Mammary microvascular endothelial cell (primary cell): ENCODE measurements around the gene MZB1.

GRCh38 chr5:138641663-138642298, 66.6 kb upstream of the HSPA9 start:
- RAMPAGE, long total RNA = no peak

DNA sequence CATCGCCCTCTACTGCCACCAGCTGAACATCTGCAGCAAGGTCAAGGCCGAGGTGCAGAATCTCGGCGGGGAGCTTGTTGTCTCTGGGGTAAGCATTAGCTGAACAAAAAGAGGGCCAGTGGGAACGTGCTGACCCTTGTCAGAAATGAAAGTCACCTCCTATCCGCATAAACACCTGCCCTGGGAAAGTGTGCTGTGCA, 57.4 kb upstream of the LRRTM2 start:
- RAMPAGE, long total RNA = no peak

- RAMPAGE, long total RNA = no peak
These were observed 47.2 kb upstream of the MATR3 start for GRCh38 chr5:139246288-139246879.

GRCh38 chr5:139278268-139279102, 15.1 kb upstream of the MATR3 start:
- RAMPAGE, long total RNA = no peak

DNA sequence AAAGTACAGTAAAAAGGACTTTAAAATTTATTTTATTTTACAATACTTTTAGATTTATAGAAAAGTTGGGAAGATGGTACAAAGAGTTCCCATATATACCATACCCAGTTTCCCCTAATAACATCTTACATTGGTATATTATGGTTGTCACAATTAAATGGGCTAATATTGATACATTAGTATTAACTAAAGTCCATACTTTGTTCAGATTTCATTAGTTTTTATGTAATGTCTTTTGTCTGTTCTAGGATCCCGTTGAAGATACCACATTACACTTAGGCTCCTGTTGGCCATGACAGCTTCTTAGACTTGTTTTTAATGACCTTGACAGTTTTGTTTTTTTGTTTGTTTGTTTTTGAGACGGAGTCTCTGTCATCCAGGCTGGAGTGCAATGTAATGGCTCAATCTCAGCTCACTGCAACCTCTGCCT, 11.0 kb upstream of the MATR3 start:
- RAMPAGE, long total RNA = no peak

DNA sequence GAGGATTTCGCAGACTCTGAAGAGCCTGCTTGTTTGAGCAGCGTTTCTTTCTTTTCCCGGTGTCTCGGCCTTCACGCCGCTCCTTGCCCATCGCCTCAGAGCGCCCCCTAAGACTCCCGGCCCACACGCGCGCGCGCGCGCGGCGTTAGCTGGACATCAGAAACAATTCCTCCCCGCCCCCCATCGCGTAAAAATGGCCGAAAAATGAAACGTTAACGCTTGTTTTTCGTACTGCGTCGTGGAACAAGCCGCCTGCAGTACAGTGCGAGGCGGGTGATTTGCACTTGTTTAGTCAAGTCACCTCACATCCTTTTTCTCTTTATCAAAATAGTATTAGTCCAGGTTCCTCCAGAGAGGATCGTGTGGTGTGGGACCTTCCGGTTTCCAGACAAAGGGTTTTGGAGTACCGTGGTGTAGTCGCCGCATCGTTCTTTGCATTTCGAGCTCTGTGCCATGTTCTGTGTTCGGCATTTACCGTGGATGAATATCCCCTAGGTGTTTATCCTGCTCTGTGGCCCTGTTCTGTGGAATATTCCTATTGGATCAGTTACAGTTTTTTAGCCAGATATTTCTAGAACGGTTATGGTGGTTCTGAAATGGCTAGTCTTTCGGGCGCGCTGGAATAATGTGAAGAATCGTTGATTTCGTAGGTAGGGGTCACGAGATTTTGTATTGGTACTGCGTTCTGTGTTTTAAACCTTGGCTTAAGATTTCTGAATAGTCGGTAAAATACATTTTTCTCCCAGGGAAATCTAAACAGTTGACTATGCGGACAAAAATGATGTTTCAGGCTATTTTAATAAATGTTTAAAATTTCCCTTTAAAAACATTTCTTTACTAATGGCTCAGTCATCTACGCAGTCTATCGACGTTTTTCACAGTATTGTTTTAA, 1.1 kb downstream of the MATR3 start:
- RAMPAGE, long total RNA = no peak

DNA sequence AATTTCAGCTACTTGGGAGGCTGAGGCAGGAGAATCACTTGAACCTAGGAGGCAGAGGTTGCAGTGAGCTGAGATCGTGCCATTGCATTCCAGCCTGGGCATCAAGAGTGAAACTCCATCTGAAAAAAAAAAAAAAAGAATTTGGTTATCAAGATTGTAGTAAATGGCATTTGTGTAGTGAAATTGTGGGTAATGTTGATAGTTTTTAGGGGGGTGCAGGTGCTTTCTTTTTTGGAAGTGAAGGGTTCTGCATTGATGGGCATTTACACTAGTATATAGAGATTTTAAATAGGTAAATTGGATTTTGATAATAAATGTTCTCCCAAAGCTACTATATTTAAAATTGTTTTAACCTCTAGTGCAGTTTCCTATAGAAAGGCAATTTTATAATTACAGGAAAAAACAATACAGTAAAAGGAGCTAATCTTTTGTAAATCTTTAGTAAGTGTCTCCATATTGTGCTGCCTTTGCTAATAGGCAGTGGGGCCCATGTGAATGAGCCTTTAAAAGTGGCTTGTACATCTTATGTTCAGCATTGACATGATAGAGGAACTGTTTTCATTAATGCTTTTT, 10.9 kb downstream of the MATR3 start:
- RAMPAGE, long total RNA = no peak

DNA sequence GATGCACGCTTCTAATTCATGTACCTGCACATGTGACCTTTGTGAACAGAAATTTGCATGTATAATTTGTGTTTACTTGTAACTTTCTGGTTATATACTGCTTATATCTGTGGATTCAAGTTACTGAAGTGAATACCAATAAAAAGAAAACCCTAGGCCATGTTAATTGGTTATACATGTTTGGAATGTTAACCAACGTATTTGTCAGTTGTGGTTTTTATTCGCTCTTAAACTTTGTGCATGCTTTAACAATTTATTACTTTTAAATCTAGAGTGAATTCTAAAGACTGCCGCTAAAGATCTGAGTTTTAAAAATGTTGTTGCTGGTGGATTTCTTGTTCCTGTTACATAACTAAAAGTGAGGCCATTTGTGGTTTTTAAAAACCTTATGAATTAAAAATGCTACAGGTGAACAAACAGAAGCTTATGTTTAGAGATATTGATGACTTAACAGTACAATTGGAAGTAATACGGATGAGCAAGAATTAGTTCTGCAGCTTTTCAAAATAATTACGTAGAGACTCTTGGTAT, 11.3 kb upstream of the PAIP2 start:
- RAMPAGE, long total RNA = no peak

DNA sequence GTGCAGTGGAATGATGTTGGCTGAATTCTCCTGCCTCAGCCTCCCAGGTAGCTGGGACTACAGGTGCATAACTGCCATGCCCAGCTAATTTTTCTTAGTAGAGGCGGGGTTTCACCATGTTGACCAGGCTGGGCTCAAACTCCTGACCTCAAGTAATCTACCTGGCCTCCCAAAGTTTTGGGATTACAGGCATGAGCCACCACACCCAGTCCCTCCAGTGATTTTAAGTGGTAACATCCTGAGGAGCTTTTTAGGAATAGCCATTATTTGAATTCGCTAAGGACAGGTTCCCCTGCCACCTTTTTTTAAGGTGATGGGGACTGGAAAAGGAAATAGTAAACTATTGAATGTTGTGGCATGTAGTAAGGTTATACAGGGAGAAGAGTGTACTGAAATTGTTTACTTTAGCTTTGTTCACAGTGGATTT, 9.7 kb upstream of the PAIP2 start:
- RAMPAGE, long total RNA = no peak

DNA sequence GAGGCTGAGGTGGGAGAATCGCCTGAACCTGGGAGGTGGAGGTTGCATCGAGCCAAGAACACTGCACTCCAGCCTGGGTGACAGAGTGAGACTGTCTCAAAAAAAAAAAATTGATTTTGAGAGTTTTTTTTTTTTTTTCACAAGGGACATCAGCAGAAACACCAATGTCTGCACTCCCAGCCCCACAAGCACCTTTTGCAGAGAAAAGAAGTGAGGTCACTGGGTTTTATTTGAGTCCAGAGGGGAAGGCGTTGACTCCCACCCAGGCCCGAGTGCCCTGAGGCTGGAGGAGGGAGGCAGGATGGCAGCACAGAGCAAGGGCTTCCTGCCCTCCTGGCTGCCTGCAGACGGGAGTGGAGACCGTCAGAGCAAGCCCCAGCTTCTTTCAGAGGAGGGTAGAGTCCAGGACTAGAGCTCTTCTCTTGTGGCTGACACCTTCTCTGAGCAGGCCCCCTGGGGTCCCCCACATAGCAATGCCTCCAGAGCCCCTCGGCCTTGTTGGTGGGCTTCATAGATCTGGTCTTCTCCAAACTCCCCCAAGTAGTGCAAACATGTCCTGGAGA, 2.3 kb downstream of the MZB1 start:
- RAMPAGE, long total RNA = no peak

DNA sequence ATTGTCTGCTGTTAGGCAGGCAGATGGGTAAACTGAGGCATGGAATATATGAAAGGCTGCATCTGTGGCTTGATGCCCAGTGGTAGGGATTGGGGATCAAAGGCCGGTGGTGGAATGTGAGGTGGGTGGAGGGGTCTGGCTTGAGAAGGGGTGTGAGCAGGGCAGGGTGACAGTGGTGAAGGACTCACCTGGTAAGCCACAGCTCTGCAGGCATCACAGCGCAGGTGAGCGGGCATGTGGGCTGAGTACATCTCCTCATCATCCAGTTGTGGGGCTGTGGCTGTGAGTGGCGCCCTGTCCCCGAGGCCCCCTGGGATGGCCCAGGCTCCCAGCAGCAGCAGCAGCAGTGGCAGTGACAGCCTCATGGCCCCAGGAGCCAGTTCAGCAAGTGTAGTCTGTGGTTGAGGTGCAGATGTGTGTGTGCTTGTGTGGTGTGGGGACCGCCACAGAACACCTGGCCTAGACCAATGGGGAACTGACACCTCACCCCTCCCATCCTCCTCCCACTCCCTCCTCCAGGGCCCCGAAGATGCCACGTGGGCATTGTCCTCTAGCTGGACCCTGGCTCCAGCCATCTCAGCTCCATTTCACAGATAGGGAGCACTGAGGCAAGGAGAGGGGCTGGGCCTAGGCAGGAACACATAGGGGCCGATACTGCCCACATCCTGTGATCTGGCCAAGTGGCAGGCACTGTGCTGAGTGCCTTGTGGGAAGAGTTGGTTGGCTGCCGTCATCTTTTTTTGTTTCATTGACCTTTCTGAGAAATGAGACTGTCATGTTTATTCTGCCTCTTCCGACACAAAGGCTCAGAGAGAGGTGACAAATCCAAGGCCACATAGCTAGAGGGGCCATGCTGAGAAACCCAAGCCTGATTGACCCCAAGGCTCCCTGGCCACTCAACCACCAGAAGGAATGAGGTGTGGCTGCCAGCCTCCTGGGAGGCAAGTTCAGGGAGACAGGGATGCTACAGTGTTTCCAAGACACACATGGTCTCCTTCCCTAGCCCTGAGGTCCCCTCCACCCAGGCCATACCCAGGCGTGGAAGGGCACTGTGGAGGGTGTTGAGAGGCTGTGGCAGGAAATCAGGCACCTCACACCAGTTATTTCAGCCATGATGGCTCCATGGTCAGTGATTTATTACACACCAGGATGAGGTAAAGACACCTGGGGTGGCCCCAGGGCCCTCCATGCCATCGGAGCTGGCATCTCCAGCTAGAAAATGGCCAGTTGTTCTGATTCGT, at the start of gene MZB1:
MZB1 (minus strand) TSS at position 422 of the 1,241 bp plus-strand sequence.
- RAMPAGE, long total RNA = no peak

GRCh38 chr5:139495944-139496511, 13.5 kb upstream of the STING1 start:
- RAMPAGE, long total RNA = no peak

DNA sequence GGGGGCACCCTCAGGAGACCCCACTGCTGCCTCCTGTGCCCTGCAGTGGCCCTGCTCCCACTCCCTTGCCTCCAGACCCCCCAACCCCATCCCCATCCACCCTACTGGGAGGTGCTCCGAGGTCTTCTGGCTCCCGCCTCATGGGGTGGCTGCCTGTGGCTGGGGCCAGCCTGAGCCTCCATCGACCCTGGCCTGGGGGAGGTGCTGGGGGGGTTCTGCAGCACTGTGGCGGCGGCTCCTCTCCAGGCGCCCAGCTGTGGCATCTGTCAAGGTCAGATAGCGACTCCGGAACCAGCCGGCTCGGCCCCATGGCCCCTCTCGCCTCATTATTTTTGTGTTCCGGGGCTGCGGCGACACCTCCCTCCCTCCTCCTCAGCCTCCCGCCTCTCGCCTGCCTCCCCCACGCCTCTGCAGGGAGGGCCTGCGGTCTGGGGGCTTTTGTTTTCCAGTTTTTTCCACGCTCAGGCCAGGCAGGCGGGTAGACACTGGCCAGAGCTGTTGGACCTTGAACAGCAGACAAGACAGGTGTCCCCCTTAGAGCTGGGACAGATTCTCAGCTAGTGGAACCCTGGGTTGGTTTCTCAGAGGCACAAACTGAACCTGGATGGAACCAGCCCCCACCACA, 21.8 kb downstream of the CXXC5 start:
- RAMPAGE, long total RNA = no peak

- RAMPAGE, long total RNA = no peak
These were observed 49.5 kb upstream of the PSD2 start for GRCh38 chr5:139745795-139746836.

DNA sequence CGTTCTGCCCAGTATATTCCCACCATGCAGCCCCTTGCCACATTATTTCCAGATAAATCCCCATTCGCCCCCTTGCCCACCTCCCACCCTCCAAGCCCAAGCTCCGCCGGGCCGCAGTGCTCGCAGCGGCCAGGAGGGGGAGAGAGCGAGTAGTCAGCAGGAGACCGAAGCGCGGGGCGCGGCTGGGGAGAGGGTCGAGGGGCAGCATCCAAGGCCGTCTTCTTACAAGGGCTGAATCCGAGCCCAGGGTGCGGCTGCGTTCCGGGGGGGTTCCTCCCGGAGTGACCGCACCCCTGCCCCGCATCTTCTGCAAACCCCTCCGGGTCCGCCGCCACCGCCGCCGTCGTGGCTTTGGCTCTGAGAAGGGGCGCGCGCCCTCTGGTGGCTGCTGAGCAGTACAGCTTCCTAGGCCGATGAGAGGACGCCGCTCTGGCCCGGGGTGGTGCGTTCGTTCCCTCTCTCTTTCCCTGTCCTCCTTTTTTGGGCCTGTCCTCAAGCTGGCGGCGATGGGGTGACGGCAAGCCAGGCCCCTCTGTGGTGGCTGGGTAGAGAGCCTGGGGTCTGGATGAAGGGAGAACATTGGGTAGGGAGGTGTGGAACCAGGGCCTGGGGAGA, 30.0 kb upstream of the PSD2 start:
- RAMPAGE, long total RNA = no peak

GRCh38 chr5:139788581-139788918, 7.1 kb upstream of the PSD2 start:
- RAMPAGE, long total RNA = no peak

GRCh38 chr5:140011113-140011883, 31.8 kb downstream of the NRG2 start:
- RAMPAGE, long total RNA = no peak

GRCh38 chr5:140013966-140014540, 29.0 kb downstream of the NRG2 start:
- RAMPAGE, long total RNA = no peak

- RAMPAGE, long total RNA = no peak
These were observed 638 bp downstream of the NRG2 start for GRCh38 chr5:140042518-140042803.

DNA sequence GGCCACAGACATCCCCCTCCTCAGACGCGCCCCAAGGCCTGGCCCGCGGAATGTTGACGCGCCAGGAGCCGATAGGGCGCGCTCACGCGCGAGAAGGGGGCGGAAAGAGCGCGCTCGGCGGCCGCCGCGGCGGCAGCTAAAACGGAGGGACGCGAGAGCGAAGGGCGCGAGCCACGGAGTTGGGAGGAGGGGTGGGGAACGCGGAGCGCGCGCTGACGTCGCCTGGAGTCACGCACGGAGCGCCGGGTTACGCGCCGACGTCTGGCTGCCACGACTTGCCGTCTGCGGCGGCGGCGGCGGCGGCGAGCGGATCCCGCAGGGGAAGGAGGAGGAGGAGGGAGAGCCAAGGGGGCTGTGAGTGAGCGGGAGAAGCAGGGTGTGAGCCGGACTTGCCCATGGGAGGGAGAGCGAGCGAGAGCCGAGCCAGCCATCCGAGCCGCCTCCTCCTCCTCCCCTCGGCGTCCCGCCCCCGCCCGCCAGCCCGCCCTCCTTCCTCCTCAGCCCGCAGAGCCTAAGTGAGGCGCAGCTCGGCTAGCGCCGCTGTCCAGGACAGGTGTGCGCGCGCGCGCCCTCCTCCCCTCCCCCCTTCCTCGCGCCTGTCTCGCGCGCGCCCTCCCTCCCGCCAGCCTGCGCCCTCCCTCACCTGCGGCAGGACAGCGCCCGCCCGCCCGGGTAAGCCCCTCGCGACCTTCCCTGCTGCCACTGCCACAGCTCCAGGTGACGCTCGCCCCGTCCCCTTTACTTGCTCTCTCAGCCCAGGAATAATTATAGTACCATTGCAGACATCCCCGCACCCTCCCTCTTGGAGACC, 6.2 kb upstream of the PURA start:
- RAMPAGE, long total RNA = no peak